Iris pigment epithelial cell (primary cell): ENCODE measurements around a stretch of chr22.

DNA sequence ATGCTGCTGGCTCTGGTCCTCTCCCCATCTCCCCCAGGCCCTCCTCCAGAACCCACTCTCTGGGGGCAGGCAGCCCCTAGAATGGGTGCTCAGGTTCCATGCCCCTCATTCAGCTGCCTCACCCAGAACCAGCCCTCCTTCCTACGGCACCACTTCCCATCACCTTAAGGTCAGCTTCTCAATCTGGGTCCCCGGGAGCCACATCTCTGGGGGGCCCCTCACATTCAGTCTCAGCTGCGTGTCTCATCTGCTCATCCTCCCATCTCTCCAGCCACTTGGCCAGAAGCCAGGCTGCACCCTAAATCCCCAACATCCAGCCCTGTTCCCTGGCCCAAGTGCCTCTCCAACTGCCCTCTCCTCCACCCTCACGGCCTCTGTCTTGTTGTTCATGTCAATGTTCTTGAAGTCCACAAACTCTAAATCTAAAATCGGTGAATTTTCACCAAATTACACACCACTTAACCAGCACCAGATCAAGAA is 34.0 kb downstream of the A4GALT start:
- RRBS = no CpG with 5 or more reads among the region's 5 CpGs

- RRBS = no CpG with 5 or more reads among the region's 28 CpGs
Observed at GRCh38 chr22:42696999-42698029, 23.4 kb downstream of the A4GALT start.

- RRBS = no CpG with 5 or more reads among the region's 15 CpGs
Observed at GRCh38 chr22:42719545-42719983, 1.1 kb downstream of the A4GALT start.

DNA sequence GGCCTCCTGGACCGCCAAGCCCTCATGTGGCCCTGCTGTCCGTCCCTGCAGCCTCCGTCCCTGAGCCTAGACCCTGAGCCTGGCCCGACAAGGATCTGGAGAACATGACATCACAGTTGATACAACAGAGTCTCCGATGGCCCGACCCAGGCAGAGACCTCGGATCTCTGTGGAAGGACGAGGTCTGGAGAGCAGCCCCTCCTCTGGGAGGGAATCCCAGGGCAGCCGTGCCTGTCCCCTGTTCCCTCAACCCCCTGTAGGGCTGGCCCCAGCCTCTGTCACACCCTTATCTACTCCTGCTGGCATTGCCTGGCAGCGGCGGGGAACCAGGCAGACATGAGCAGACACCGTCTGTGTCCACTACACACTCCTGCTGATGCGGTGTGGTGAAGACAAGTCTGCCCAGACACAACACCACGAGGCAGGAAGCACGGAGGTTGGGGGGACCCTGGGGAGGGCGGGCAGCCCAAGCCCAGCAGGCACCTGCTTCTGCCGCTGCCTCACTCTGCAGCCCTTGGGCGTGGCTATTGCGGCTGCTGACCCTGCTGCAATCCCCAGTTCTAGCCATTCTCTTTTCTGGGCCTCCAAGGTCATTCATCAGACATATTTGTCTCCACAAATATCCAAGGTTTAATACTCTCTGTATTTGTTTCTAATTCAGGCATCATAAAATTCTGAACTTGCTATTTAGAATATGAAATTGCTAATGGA is 52.5 kb upstream of the A4GALT start:
- RRBS = no CpG with 5 or more reads among the region's 19 CpGs

- RRBS = no CpG with 5 or more reads among the region's 12 CpGs
Observed at GRCh38 chr22:42887272-42887910, 30.3 kb upstream of the ARFGAP3 start.

GRCh38 chr22:42889119-42889886 is 32.2 kb upstream of the ARFGAP3 start:
- RRBS = no CpG with 5 or more reads among the region's 13 CpGs

DNA sequence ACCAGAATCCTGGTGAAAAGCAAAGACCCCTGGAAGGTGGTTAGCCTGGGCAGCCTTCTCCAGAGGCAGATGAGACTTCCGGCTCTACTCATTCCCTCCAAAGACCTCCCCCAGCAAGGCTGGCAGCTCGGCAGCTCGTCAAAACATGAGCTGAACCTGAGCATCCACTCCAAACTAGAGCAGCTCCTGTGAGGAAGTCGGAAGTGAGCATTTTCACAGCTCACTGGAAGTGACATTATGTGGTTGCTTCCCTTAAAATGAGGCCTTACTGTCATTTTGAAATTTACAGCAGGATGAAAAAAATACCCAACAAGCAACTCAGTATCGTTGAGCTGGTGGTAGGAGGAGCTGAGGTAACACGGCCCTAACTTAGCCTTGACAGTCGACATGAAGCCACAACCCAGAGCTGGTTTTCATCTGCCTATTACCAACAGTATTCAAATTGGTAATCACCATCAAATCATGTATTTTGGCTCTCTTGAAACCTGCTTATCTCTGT is 38.0 kb upstream of the ARFGAP3 start:
- RRBS = no CpG with 5 or more reads among the region's 7 CpGs

DNA sequence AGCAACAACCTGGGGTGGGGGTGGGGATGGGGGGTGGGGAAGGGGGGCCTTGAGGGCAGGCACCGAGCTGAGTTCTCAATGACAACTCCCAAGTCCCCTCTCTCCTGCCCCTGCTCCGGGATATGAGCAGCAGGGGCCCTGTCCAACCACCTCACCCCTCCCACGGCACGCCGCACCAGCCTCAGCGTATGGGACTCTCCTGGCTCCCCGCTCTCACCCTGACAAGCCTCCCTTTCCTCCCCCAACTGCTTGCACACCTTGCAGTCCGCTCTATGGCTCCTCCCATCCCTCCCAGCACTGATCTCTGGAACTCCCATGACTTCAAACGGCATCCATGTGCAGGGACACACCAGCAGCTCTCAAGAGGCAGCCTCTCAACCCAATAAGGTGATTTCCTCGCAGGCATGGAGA is 59.3 kb upstream of the ARFGAP3 start:
- RRBS = no CpG with 5 or more reads among the region's 10 CpGs

- RRBS = 31% methylated on average over 1 of the region's 11 CpGs
Observed at GRCh38 chr22:42939984-42940880, 74.7 kb downstream of the PACSIN2 start.

- RRBS = no CpG with 5 or more reads among the region's 8 CpGs
Observed at GRCh38 chr22:42955046-42955742, 59.8 kb downstream of the PACSIN2 start.

DNA sequence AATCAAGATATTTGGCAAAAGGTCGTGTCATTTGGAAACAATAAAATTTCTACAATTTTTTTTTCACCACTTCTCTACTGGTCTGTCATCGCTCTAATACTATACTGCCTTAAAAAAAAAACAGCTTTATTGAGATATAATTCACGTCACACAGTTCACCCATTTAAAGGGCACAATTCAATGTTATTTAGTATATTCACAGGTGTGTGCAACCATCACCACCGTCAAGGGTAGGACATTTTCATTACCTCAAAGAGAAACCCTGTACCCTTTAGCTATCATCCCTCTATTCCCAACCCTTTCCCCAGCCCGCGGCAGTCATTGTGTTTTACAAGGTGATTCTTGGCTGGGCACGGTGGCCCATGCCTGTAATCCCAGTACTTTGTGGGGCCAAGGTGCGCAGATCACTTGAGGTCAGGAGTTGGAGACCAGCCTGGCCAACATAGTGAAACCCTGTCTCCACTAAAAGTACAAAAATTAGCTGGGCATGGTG is 51.1 kb downstream of the PACSIN2 start:
- RRBS = no CpG with 5 or more reads among the region's 8 CpGs

- RRBS = no CpG with 5 or more reads among the region's 1 CpG
Observed at GRCh38 chr22:43008554-43009018, 6.4 kb downstream of the PACSIN2 start.

DNA sequence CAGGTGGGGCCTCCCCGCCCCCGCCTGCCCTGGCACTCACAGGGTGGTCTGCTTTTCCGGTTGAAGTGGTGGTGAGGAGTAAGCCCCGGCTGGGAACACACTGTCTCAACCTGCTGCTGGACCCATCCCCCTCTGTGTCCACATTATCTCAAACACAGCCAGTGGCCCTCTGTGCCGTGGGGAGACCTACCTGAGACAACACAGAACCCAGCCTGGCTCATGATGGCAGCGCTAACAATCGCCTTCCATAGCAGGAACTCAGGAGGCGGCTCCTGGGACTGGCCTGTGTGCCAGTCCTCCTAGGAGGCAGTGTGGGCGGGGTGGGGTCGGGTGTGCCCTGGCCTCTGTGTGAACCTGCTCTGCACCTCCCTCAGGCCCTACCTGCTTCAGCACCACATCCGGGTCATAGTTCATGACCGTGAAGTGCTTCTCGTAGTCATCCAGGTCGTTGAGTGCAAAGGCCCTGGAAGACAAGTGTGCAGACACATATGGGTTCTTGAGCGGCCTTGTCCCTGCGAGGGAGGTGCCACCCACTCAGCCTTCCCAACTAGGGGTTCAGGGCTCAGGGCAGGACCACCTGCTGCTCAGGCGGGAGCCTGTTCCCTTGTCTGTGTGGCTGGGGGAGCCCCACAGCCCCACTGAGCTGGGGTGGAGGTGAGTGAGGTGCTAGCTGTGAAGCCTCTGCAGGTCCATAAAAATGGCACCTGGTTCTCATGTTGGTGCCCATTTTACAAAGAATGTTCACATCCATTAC is 15.3 kb downstream of the TTLL12 start:
- RRBS = 75% methylated on average over 3 of the region's 17 CpGs

GRCh38 chr22:43238200-43238974 is 51.5 kb upstream of the TTLL12 start:
- RRBS = 69% methylated on average over 8 of the region's 25 CpGs

GRCh38 chr22:43263050-43263413 is 76.1 kb upstream of the TTLL12 start:
- RRBS = no CpG with 5 or more reads among the region's 7 CpGs

GRCh38 chr22:43319676-43320284 is 23.4 kb downstream of the SCUBE1 start:
- RRBS = no CpG with 5 or more reads among the region's 9 CpGs

DNA sequence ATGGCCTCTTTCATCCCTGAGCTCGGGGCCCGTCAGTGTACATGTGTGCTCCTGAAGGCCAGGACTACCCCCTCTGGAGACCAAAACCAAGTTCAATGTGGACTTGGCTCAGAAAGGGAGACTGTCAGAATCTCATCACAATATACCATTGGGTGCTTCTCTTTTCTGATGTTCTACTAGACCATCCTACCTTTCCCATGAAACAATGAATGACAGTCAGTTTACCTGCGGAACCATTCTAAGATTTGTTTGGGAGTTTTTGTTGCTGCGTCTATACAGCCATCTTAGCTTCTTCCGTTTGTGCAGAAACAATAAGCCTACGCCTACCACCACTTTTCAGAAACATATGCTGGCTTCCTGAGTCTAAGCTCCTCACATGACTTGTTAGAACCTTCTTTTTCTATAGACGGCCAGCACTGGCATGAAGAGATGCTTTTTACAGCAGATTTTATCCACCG is 127.7 kb downstream of the EFCAB6 start:
- RRBS = no CpG with 5 or more reads among the region's 8 CpGs

- RRBS = no CpG with 5 or more reads among the region's 18 CpGs
Observed at GRCh38 chr22:43919024-43919988, 4.3 kb upstream of the PNPLA3 start.

- RRBS = no CpG with 5 or more reads among the region's 9 CpGs
Observed at GRCh38 chr22:43925140-43926028, 1.8 kb downstream of the PNPLA3 start.

DNA sequence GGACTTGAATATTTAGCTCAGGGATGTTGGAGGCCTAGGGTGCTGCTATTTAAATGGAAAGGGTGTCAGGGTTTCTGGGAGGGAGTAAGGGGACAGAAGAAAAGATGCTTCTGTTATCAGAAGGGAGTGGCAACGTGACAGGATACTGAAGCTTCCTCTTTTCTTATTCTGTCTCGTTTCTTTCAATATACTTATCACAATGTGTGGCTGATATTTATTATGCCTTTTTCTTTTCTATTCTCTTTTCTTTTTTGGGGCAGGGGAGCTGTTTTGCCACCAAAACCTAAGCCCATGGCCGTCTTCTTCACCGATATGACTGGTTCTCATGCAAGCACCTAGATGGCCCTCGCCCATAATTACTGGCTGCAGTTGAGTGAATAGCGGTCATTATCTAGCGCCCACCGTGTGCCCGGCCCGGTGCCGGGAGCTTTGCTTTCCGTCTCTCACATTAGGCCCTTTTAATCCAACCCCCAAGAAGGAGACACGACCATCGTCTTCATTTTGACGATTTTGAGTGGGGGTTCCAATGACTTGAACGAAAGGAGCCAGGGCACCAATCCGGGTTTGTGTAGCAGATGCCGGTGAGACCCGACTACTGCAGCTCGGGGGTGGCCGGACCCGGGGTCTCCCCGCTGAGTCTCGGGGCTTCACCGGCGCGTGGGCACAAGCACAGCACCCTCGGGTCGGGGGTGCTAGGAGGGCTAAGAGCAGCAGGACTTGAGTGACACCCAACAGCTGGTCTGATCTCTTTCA is 622 bp upstream of the SAMM50 start:
- RRBS = no CpG with 5 or more reads among the region's 29 CpGs